Mesenchymal stem cell of the bone marrow (primary cell): ENCODE measurements around the gene ZDHHC14.

GRCh38 chr6:157148204-157149354 is 174.7 kb downstream of the TMEM242 start:
- CAGE, long polyA plus RNA: no peak

GRCh38 chr6:157184026-157184682 is 139.2 kb downstream of the TMEM242 start:
- CAGE, long polyA plus RNA: no peak

DNA sequence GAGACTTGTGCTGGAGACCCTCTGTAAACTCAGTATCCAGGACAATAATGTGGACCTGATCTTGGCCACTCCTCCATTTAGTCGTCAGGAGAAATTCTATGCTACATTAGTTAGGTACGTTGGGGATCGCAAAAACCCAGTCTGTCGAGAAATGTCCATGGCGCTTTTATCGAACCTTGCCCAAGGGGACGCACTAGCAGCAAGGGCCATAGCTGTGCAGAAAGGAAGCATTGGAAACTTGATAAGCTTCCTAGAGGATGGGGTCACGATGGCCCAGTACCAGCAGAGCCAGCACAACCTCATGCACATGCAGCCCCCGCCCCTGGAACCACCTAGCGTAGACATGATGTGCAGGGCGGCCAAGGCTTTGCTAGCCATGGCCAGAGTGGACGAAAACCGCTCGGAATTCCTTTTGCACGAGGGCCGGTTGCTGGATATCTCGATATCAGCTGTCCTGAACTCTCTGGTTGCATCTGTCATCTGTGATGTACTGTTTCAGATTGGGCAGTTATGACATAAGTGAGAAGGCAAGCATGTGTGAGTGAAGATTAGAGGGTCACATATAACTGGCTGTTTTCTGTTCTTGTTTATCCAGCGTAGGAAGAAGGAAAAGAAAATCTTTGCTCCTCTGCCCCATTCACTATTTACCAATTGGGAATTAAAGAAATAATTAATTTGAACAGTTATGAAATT is 115.8 kb downstream of the TMEM242 start:
- CAGE, long polyA plus RNA: no peak

- CAGE, long polyA plus RNA: no peak
These were observed 86.5 kb downstream of the TMEM242 start for GRCh38 chr6:157236899-157237098.

DNA sequence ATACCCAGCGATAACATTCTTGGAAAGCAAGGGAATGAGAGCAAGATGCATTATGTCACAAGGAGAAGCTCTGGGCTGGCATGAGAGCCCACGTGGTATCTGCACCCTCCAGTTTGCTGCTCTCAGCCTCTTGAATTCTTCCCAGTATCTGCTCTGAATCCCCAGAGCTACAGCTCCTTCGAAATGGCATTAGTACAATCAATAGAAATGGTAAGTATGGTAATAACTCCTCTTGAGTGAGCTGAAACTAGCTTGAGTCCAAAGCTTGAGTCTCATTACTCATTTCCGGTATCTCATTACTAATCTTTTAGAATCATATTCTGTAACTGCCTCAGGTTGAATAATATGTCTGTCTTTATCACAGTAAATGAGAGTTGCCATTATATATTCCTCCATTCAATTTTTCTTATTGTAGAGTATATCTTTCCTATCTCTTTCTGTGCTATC is 4.9 kb upstream of the TMEM242 start:
- CAGE, long polyA plus RNA: no peak

DNA sequence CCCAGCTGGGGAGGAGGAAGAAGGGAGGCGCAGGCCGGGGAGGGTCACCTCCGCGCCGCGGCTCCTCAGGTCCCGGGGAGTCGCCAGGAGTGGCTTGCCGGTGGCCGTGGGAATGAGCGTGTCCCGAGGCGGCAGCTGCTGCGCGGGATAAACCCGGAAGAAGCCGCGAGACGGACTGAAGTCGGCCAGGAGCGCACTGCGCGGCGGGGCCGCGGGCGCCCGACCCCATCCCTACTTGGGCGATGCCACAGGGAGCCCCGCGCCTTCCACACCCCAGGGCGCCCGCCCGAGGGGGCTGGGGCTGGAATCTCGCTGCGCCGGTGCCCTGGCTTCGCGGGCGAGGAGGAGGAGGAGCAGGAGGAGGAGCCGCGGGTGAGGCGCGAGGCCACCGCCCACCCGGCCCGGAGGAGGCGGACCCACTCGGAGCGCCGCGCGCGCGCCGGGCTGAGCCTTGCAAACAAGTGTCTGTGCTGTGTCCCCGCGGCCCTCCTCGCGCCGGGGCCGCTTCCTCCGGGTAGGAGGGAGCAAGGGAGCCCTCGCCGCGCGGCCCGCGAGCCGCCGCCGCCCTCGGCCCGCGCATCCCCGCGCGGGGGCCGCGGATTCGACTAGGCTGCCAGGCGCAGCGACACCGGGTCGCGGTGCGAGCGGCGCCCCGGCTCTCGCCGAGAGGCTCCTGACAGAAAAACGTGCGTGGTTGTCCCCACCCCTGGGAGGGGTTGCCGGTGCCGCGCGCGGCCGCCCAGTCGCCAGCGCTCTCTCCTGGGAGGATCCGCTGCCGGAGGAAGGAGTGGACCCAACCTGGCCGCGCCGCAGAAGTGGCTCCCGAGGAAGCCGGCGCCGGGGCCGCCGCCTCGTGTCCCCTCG is at the start of gene ZDHHC14:
ZDHHC14 (plus strand) TSS at position 447 of the 864 bp plus-strand sequence.
- CAGE, long polyA plus RNA: no peak

DNA sequence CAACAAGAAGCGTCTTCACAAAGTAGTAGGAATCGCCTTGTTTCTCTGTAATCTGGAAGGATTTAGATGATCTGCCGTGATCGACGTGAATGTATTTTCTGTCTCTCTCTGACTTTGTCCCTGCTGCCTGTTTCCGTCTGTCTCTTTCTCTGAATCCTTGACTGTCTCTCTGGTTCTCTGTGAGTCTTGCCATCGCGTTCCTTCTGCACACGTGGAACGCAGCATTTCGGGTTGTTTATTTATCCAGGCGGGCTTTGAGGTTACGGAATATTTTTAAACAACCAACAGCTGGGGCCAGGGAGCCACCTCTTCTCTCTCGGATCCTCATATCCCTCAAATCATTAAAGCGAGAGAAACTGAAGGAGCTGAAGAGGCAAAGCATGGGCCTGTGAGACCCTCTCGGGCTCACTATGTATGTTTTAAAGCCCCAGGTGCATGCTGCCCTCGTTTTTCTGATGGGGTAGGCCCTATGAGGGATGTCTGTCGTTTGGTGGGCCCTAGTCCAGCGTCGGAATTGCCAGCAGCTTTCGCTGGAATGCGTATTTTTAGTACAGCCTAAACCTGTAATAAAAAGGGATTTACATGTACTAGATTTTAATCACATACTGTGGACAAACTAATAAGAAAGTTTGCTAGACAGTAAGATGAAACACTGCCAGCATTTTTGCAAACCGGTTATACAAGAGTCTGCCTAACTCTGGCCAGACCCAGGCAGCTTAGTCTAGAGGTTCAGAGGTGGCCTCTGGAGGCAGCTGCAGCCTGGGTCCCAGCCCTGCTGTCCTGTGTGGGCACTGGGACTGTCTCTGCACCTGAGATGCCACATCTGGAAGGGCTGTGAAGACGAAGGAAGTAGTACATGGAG is 216.1 kb downstream of the ZDHHC14 start:
- CAGE, long polyA plus RNA: no peak

DNA sequence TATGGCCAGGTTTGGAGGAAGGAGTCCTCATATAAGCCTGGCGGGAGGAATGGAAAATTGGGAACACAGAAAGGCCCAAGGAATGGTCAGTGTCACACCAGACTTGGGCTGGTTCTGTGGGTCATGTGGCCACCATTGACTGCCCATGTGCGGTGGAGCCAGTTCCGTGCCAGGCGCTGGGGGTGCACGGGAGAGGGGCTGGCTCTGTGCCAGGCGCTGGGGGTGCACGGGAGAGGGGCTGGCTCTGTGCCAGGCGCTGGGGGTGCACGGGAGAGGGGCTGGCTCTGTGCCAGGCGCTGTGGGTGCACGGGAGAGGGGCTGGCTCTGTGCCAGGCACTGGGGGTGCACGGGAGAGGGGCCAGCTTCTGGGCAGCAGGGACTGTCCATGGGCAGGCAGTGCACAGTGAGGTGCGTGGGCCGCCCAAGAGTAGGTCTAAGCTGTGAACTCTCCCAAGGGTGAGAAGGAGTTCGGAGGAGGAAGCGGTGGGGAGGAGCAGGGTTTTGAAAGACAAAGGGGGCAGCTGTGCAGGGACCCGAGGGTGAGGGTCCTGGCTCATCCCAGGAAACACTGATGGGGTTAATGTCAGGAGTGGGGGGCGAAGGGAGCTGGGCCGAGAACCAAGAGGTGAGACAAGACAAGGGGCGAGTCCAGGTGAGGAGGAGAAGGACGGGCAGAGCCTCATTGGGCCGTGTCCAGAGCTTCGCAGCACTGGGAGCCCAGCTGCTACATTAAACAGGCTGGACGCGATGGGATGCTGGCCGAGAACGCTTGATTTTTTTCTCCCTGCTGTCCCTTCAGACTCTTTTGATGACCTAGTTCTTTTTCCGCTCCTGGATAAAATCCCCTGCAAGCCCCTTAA is 173.0 kb upstream of the SNX9 start:
- CAGE, long polyA plus RNA: no peak

DNA sequence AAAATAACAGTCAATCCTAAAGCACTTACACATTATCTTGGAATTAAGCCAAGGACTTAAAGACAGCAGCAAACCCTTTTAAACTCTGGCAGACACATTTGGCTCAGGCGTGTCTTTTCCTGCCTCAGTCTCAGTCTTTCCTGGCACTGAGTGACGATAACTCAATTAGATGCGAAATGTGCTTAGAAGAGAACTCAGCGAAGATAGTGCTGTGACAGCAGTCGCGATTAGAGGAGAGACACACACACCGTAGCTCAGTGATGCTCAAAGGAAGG is 103.7 kb upstream of the SNX9 start:
- CAGE, long polyA plus RNA: no peak

- CAGE, long polyA plus RNA: no peak
These were observed 97.6 kb upstream of the SNX9 start for GRCh38 chr6:157725541-157725740.

- CAGE, long polyA plus RNA: no peak
These were observed 67.3 kb upstream of the SNX9 start for GRCh38 chr6:157755679-157756124.

- CAGE, long polyA plus RNA: no peak
These were observed 43.1 kb upstream of the SNX9 start for GRCh38 chr6:157780030-157780229.

GRCh38 chr6:157868773-157869292 is 45.8 kb downstream of the SNX9 start:
- CAGE, long polyA plus RNA: no peak

GRCh38 chr6:157908095-157909405 is 73.1 kb upstream of the SYNJ2 start:
- CAGE, long polyA plus RNA: no peak

DNA sequence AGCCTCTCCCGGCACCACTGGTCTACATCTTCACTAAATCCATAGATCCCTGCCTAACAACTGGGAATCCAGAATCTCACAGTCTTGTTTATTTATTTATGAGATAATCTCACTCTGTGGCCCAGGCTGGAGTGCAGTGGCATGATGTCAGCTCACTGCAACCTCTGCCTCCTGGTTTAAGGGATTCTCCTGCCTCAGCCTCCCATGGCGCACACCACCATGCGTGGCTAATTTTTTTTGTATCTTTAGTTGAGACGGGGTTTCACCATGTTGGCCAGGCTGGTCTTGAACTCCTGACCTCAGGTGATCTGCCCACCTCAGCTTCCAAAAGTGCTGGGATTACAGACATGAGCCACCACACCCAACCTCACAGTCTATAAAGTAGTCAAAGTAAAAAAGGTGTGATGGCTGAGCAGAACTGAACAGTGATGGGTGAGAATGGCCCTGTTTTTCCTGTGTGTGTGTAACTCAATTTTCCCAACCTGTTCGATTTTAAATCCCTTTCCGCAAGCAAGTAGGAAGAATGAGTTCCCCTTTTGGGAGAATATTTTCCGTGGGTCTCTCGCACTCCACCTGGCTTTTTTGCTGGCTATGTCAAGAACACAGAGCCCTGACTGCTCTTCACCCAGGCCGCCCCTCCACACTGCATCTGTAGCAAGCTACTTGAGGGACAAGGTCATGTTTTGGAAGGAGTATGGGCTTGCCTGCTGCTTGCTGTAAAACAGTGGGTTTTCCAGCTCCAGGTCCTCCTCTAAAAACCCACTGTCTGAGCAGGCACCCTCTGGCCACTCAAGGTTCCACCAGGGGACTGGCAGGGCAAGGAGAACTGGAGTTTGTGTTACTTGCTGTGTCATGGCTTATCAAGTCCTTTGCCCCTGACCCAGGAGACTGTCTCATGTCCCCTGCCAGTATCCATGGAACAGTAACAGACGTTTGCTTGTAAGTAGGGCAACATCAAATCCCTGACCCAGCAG is 35.8 kb upstream of the SYNJ2 start:
- CAGE, long polyA plus RNA: no peak

- CAGE, long polyA plus RNA: no peak
These were observed 14.6 kb upstream of the SYNJ2 start for GRCh38 chr6:157966975-157967560.

DNA sequence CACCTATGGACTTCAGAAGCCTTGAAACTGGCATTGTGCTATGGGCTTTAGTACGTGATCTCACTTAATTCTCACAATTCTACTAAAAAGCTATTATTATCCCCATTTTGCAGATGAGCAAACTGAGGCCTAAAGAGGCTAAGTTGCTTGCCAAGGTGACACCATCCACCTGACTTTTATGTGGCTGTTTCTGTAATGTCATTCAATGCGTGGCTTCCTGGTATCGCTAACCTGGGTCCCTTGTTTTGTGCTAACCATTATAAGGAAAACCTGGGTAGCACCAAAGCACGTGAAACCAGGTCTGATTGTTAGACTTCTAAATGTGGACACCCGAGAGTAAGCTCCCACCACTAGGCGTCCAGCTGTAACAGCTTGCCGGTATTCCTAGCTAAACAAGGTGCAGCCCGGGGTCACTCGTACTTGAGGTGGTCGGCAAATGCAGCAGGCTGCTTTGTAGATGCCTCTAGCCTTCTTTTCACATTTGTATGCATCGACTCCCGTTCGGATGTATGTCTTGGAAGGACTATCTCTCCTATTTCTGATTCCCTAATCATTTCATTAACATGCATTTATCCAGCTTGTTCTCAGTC is 1.1 kb downstream of the SYNJ2 start:
- CAGE, long polyA plus RNA: no peak

DNA sequence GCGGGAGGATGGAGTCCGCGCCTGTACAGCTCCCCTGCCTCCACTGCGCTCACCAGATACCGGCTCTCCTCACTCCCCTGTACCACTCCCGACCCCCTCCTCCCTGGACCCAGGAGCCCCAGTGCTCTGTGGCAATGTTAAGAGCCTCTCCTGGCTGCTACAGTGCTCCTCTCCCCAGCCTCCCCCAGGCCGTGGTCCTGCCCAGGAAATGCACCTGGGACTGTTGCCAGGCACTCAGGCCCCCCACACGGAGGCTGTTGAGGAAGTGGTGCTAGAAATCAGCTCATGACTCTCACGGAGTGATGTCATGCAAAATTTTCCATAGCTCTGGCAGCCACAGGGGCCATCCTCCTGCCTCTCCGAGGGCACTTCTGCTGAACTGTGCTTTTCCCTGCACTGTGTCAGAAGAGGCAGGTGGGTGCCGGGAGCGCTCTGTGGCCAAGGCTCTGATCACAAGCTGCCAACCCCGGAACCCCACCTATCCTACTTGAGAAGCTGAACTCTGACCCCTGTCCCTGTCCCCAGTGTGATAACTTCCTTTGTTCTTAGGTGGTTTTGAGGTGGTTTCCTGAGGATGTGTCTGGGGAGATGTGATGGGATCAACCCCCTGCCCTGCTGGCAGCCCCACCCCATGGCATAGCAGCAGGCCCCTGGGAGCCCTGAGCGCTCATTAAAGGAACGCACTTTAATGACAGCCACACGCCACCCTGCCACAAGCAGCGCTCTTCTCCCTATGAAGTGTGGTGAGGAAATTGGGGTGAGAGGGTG is 44.9 kb downstream of the SYNJ2 start:
- CAGE, long polyA plus RNA: no peak

DNA sequence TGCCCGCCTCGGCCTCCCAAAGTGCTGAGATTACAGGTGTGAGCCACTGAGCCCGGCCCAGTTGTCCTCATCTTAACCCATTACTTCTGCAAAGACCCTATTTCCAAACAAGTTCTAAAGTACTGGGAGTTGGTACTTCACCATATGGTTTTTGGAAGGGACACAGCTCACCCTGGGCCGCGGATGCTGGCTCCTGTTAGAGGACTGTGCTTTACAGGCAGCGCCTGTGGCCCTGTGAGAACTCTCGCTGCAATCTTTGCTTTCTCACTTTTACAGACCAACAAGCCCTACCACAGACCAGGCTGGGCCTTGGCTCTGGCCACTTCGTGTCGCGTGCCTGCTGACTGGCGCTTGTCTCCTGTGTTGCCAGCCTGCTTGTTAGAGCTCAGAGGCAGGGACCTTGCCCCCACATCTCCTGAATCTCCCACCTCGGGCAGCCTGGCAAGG is 56.0 kb downstream of the SYNJ2 start:
- CAGE, long polyA plus RNA: no peak

- CAGE, long polyA plus RNA: no peak
These were observed 91.9 kb downstream of the SYNJ2 start for GRCh38 chr6:158073495-158074124.